Placental pericyte (primary cell): ENCODE measurements around a stretch of chr9.

- CAGE, long polyA plus RNA, result no peak
Observed at GRCh38 chr9:129069793-129070340, 11.0 kb upstream of the DOLPP1 start.

GRCh38 chr9:129182532-129183099 lies 4.6 kb upstream of the IER5L start:
- CAGE, long polyA plus RNA, result no peak

- CAGE, long polyA plus RNA, result no peak
Observed at GRCh38 chr9:129320441-129321128, 142.5 kb upstream of the IER5L start.

DNA sequence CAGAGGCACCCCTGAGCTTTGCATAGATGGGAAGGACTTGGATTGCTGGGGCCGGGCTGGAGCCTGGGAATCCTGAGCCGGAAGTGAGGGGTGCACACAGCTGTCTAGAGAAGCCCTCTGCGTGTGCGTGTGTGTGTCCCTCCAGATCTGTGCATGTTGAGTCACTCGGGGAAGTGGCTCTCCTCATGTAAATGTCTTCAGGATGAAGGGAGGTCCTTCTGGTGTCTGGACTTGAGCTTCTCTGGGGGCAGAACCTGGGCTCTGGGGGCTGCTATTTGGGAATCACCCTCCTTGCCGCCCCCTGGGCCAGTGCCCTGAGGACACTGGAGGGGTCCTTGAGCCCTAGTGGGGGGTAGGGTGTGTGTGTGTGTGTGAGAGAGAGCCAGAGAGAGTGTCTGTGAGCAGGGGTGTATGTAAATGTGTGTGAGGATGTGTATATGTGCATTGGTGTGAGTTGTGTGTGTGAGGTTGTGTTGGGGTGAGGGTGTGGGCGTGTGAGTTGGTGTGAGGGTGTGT lies 161.2 kb upstream of the IER5L start:
- CAGE, long polyA plus RNA, result no peak

GRCh38 chr9:129401770-129402891 lies 218.8 kb downstream of the C9orf50 start:
- CAGE, long polyA plus RNA, result no peak

GRCh38 chr9:129483126-129483979 lies 137.5 kb downstream of the C9orf50 start:
- CAGE, long polyA plus RNA, result no peak

GRCh38 chr9:129487301-129487648 lies 133.6 kb downstream of the C9orf50 start:
- CAGE, long polyA plus RNA, result no peak

DNA sequence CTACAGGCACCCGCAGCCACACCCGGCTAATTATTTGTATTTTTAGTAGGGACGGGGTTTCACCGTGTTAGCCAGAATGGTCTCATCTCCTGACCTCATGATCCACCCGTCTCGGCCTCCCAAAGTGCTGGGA lies 131.6 kb downstream of the C9orf50 start:
- CAGE, long polyA plus RNA, result no peak

DNA sequence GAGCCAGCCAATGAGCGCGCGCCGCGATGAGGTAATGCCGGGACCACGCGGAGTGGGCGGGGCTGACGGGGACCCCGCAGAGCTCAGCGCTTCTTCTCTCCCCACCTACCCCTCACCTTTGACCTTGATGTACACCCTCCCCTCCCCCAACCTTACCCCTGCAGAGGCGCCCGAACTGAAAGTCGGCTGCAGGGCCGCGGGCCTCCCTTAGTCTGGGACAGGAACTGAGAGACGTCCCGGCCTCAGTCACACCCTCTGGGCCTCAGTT lies 124.9 kb downstream of the C9orf50 start:
- CAGE, long polyA plus RNA, result no peak

GRCh38 chr9:129496532-129497563 lies 124.1 kb downstream of the C9orf50 start:
- CAGE, long polyA plus RNA, result no peak

DNA sequence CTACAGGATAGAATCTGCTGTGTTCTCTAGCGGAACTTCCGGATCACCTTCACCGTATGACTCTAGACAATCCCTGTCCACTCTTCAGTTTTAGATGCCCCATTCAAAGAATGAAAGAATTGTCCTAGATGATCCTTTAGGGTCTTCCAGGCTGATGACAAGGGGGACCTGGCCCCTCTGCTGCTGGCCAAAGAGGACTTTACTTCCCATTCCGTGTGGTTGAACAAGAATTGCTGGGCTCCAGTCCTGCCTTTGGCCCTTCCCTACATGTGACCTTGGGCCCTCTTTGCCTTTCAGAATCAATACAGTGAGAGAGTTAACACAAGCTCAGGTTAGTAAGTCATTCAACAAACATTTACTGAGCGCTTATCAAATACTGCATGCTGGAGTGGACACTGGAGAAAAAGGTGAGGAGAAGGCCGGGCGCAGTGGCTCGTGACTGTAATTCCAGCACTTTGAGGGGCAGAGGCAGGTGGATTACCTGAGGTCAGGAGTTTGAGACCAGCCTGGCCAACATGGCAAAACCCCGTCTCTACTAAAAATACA lies 113.1 kb downstream of the C9orf50 start:
- CAGE, long polyA plus RNA, result no peak

DNA sequence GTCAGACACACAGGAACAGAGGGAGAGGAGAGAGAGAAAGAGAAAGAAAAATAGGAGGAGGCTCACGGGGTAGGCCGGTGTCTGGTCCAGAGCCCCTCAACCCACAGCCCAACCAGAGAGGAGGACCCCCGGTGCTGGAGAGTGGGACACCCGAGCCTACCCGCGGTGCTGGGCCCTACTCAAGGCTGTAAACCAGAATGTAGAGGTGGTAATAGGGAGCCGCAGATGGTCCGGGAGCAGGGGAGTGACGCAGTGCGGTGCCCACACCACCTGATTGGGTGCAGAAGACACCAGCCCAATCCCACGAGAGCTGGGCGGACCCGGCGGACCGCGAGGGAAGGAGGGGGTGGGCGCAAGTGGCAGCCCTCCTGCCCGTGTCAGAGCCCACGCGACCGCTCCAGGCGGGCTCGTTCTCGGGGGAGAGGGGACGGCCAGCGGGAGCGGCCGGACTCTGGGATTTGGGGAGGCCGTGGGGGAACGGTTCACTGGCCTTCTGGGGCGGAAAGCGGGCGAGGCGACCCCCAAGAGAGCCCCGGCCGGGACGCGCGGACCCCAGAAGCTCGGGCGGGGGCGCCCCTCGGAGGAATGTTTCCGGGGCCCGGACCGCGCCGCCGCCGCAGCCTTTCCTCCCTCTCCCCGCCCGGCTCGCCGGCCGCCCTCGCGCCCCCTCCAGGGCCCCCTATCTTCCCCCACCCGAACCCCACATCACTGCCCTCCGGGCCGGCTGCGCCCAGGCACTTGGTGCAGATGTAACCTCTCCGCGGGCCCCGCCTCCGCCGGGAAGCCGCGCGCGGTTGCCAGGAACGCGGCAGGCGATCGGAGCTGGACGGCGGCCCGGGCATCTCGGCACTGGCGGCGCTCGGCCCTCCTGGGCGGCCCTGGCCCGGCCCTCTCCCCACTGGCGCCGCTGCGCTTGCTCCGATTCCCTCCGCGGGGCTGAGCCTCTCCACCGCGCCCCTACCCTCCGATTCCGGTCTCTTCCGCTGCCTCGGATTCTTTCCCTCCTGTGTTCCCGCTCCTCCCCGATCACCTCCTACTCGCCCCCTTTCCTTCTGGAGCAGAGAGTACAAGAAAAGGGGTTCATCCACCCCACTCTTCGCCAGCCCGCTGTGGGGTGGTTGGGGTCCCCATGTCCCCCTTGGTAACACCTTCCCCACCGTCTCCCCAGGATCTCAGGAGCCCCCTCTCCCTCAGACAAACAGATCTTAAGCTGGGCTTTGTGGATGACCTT lies 70.9 kb downstream of the C9orf50 start:
- CAGE, long polyA plus RNA, result no peak

GRCh38 chr9:129568327-129569610 lies 52.1 kb downstream of the C9orf50 start:
- CAGE, long polyA plus RNA, result no peak

DNA sequence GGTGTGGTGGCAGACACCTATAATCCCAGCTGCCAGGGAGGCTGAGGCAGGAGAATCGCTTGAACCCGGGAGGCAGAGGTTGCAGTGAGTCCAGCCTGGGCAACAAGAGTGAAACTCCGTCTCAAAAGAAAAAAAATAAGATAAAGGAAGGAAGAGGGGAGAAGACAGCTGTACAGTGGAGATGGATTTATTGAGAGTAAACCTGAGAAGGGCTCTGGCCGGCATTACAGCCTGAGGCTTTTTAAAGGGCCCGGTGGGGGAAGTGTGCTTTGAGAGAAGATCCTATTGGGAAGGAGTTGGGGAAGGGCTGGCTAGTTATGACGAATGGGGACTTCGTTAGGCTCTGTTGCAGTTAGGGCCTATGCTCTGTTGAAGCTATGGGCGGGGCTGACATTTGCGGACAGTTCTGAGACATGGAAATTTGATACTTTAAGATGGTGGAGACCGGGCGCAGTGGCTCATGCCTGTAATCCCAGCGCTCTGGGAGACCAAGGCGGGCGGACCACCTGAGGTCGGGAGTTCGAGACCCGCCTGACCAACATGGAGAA lies 33.4 kb downstream of the C9orf50 start:
- CAGE, long polyA plus RNA, result no peak

DNA sequence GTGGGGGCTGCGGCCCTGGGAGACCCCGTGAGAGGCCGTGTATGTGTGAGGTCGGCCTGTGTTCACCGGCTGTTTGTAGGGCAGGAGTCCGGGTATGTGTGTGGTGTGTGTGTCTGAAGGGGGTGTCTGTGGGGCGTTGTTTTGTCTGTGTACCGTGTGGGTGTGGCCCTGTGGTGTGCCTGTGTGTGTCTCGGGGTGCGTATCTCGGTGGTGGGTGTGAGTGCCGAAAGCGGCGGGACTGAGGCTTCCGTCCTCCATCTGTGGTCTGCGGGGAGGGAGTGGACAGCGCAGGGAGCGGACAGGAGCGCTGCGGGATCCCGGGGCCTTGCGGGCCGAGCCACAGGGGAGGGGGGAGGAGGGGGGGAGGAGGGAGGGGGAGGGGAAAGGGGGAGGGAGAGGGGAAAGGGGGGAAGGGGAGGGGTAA lies 11.0 kb downstream of the C9orf50 start:
- CAGE, long polyA plus RNA, result no peak

GRCh38 chr9:129612342-129612653 lies 8.6 kb downstream of the C9orf50 start:
- CAGE, long polyA plus RNA, result no peak

- CAGE, long polyA plus RNA, result no peak
Observed at GRCh38 chr9:129631329-129632304, 5.7 kb downstream of the NTMT1 start.

DNA sequence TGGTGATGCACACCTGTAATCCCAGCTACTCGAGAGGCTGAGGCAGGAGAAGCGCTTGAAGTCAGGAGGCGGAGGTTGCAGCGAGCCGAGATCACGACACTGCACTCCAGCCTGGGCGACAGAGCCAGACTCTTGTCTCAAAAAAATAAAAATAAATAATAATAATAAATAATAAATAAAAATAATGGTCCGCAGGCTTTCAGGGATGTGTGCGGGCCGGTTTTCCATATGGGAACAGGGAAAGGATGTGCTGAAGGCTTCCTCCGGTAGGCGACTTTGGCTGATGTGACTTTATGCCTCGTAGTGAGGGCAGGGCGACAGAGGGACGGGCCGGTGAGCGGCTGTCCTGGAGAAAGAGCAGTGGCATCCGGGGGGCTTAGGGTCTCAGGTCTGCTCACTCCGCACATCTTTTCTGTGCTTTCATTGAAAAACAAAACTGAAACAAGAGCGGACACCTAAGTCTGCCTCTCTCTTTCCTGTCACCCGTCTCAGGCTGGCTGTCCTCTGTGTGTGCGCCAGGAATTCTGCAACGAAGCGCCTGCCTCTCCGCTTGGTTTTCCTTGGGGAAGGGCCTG lies 818 bp upstream of the PRRX2 start:
- CAGE, long polyA plus RNA, result no peak

- CAGE, long polyA plus RNA, result no peak
Observed at GRCh38 chr9:129805672-129806464, 2.9 kb downstream of the TOR1B start.

DNA sequence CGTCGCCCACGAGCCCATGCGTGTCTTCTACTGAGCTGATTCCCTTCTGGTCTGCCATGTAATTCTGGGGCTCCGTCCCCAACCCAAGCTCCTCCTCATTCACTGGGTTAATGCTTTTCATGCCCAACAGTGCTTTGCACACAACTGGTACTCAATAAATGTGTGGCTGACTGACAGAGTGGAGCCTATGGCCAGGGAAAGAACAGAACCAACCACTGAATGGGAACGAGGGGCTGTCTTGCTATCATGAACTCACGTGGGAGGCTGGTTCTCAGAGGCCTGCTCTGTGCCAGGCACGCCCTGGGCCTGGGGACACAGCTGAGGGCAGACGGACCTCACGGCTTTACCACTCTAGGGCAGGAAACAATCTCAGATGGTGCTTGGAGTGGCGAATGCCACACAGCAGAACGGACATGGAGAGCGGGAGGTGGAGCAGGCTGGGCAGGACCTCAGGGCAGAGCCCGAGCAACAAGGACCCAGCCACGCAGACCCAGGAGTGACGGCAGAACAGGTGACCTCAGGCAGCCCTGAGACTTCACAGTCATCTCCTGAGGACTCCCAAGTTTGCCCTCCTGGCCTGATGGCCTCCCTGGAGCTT lies 8.7 kb downstream of the TOR1A start:
- CAGE, long polyA plus RNA, result no peak